Measurements from ENCODE around the genes ING5 and FAM240C.

DNA sequence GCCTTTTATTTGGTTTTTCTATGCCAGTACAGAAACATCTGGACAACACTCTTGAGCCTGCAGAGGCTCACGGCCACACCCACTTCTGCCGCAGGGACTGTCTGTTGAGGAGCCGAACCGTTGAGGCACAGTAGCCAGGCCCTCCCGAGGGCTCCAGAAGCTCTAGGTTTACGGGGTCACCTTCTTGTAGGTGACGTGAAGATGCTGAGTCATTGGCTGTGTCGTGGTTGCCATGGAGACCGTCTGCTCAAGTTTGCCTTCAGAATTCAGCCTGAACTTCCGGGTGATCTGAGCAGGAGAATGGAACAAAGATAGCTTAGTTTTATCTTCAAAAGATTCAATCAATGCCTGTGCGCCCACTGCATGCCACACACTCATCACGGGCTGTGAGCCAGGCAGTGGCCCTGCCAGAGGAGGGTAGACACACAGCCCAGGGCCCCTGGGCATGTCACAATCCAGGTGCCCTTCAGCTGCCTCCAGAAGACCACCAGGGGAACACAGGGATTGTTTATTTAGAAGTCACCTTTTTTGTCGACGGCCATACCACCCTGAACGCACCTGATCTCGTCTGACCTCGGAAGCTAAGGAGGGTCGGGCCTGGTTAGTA lies 26.0 kb downstream of the BOK start:
- PRO-cap: no peak
- RAMPAGE, long total RNA, 2 experiments: no peak in any of the 2 experiments

GRCh38 chr2:241617261-241618383 lies 19.3 kb downstream of the THAP4 start:
- PRO-cap: no peak
- RAMPAGE, long total RNA, 2 experiments: start-site peak on the minus strand in 1 of 2 experiments, at chr2:241617447-241617496 at its widest, 46 reads per replicate

DNA sequence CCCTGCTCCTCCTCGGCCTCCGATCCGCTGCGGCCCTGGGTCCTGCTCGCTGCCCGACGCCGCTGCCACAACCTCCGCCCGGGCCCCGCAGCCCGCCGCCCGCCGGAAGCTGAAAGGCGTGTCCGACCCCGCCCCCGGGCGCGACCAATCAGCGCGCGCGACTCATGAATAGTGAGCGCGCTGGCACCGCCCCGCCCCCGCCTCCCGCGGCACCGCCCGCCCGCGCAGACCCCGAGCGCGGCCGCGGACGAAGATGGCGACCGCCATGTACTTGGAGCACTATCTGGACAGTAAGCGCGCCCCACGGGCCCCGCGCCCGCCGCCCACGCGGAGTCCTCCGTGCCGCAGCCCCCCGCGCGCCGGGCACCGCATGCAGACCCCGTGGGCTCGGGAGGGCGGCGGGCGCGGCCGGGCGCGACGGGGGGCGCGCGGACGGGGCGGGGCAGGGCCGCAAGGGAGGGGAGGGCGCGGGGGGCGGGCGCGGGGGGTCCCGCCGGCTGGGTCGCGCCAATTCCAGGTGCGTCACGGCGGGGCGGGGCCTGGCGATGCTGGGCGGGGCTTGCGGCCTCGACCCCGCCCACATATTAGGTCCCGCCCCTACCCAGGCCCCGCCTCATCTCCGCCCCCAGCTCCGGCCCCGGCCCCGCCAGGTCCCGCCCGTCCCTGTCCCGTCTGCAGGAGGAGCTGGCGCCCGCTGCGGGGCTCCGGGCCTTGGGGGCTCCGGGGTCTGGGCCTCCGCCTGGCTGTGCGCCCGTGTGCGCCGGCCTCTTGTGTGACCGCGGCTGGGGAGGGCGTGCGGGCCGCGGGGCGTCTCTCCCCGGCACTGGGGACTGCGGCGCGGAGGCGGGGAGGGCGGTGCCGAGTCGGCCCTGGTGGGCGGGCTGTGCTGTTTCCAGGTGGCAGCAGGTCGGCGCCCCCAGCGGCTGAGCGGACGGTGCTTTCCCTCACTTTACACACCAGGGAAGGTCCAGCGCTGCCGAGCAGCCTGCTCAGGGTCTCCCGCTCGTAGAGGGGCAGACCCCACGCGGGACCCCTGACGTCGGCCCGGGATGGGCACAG lies at the start of gene ING5:
Gene ING5, plus strand, starts transcription at position 227 of the 1,059 bp plus-strand sequence.
- PRO-cap: bidirectional peak, plus-strand start at position 228 of the sequence, minus-strand start at position 64 of the sequence; bidirectional peak, plus-strand start at position 671 of the sequence, minus-strand start at position 506 of the sequence; bidirectional peak, plus-strand start at position 952 of the sequence, minus-strand start at position 825 of the sequence; unidirectional peak, plus-strand start at position 952 of the sequence
- RAMPAGE, long total RNA, 2 experiments: start-site peak on the plus strand in 2 of 2 experiments, centred at positions 228 to 233 of the sequence, 355 to 524 reads per replicate

GRCh38 chr2:241771163-241772112 lies 5.2 kb upstream of the GAL3ST2 start:
- PRO-cap: no peak
- RAMPAGE, long total RNA, 2 experiments: no peak in any of the 2 experiments

DNA sequence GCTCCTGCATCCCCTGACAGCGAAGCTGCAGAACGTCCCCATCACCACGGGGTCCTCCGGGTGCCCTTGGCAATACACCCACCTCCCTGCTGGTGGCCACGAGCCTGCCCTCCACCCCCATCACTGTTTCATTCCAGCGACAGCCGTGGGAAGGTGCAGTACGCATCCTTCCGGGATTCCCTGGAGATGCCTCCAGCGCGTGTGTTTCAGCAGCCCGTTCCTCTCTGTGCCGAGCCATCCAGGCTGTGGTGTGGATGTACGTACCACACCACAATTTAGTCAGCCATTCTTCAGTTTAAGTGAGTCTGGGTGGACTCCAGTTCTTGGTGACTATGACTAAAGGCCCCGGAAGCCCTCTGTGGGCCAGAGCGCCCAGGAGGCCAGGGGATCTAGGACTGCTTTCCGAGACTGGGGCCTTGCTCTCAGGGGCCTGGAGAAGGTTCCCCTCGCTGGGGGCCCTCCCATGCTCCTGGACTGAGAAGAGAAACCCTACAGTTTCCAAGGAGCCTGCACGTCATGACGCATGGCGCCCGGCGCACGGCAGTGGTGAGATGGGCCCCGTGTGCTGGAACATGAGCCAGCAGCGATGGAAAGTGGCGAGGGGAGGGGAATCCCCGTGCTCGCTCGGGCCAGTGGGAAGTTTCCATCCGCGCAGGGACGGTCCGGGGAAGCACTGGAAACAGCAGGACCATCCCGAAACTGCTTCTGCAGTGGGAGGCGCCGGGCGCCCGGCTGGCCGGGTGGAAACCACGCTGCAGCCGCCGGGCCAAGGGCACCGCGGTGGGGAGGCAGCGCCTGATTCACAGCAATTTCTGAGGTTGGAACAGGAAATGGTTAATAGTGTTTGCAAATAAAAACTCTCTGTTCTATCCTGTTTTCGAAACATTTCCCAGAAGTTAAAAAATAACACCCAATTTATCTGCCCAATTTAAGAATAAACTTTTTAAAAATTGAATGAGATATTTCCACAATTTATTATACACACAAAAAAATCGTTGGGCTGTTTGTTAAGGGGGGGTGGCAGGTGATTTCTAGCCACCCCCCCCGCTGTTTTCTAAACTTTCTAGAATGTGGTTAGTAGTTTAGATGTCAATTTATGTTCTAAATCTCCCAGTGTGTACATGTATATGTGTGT lies 4.8 kb upstream of the PDCD1 start:
- PRO-cap: no peak
- RAMPAGE, long total RNA, 2 experiments: no peak in any of the 2 experiments

GRCh38 chr2:241900145-241900865 lies at the start of gene FAM240C:
TSS of gene FAM240C (minus strand) at chr2:241900464.
- PRO-cap: no peak
- RAMPAGE, long total RNA, 2 experiments: start-site peak on the minus strand in 2 of 2 experiments, at chr2:241900418-241900568 at its widest, 8 to 9 reads per replicate

GRCh38 chr2:241915376-241915978 lies 15.2 kb upstream of the FAM240C start:
- PRO-cap: no peak
- RAMPAGE, long total RNA, 2 experiments: start-site peak on the plus strand in 1 of 2 experiments, at chr2:241915367-241915626 at its widest, 17 reads per replicate

- PRO-cap: no peak
- RAMPAGE, long total RNA, 2 experiments: no peak in any of the 2 experiments
Observed at GRCh38 chr2:241928593-241929002, 28.3 kb upstream of the FAM240C start.

GRCh38 chr2:241984883-241985446 lies 84.7 kb upstream of the FAM240C start:
- PRO-cap: no peak
- RAMPAGE, long total RNA, 2 experiments: no peak in any of the 2 experiments

GRCh38 chr2:242094759-242095129 lies 194.5 kb upstream of the FAM240C start:
- PRO-cap: no peak
- RAMPAGE, long total RNA, 2 experiments: no peak in any of the 2 experiments

DNA sequence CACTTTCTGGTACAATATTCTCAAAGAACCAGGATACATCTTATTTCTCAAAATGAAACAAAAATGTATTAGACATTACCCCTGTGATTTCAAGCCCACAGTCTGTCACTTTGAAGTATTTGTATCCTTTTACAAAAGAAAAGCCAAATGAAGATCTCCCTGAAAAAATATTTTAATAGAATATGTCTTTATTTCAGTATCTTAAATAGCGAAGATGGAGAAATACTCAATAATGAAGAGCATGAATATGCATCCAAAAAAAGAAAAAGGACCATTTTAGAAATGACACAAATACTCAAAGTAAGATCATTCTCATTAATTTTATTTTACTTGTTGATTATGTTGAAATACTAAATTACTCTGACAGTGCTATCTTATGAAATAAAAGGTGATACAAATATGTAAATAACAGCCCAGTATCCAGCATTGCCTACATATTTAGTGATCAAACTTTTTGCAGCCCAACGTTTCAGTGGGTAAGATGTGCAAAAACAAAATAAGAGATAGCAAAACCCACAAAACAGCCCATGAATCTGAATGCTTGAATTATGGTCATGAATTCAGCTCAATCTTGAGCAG lies 214.3 kb upstream of the FAM240C start:
- PRO-cap: no peak
- RAMPAGE, long total RNA, 2 experiments: no peak in any of the 2 experiments

Measured in body of pancreas (tissue), 2 donors.